MCF 10A (cell line): ENCODE measurements around the genes SPANXN1, FMR1NB, MAGEA11, MAGEA8, EOLA2 and MTM1.

DNA sequence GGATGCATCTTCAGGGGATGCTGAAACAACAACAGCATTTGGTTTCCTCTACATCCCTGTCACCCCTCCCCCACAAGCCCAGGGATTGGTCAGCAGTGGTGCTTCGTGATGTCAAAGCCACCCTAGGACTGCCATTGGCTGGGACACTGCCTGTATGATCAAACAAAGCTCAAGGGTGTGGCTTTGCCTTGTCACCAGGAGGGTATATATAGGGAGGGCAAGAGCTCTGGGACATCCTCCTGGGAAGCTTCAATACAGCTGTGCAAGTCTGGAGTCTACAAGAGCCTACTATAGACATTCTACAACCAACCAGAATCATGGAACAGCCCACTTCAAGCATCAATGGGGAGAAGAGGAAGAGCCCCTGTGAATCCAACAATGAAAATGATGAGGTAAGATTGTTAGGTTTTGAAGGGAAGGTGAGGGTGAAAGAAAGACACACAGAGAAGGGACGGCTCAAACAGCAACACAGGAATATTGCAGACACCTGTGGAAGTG lies at the start of gene SPANXN1:
SPANXN1 (plus strand) TSS at position 234 of the 498 bp plus-strand sequence.
- PRO-cap: no peak
- RRBS: no CpG with 5 or more reads among the region's 2 CpGs

DNA sequence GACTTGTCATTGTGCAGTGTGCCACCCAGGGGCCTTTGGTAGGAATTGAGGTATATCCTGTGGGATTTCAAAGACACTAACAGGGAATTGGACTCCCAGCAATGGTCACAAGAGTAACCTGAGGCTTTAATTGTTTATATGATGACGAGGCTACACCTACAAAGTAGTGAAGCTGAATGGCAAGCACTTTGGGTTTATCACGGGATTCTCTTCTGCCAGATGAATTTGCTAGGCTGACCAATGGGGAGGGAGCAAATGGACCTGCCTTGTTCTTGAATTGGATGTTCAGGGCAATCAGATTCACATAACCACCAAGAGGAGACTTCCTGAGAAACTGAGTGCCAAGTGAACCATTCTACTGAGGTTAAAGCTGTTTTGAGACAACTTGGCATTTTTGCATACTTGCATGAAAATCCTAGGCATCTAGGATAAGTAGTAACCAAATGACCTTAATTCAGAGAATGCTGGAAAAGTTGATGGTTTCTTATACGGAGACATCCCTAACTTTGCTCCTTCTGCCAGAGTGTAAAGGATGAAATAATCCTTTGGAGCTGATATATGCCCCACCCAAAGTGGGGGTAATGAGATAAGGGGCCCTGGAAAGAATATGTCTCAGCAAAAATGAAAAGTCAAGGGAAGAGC lies 27.9 kb upstream of the FMR1NB start:
- PRO-cap: no peak
- RRBS: no CpG with 5 or more reads among the region's 3 CpGs

DNA sequence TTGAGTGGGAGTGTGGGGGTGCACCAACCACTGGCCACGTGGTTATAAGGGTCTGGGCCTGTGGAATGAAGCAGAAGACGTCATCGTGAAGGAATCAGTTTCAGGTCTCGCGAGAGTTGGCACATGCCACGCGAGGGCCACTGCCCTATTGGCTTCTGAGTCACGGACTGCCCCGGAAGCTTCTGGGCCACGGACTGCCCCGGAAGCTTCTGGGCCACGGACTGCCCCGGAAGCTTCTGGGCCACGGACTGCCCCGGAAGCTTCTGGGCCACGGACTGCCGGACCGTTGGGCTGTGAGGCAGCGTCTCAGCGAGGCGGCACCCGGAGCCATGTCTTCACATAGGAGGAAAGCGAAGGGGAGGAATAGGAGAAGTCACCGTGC lies at the start of gene FMR1NB:
FMR1NB (plus strand) TSS at position 264 of the 382 bp plus-strand sequence.
- PRO-cap: no peak
- RRBS: 89% methylated on average over 6 of the region's 24 CpGs

GRCh38 chrX:148310315-148310787 lies 190.1 kb upstream of the AFF2 start:
- PRO-cap: no peak
- RRBS: no CpG with 5 or more reads among the region's 2 CpGs

GRCh38 chrX:149313896-149314467 lies 101.3 kb downstream of the ENSG00000287585 start:
- PRO-cap: no peak
- RRBS: no CpG with 5 or more reads among the region's 12 CpGs

DNA sequence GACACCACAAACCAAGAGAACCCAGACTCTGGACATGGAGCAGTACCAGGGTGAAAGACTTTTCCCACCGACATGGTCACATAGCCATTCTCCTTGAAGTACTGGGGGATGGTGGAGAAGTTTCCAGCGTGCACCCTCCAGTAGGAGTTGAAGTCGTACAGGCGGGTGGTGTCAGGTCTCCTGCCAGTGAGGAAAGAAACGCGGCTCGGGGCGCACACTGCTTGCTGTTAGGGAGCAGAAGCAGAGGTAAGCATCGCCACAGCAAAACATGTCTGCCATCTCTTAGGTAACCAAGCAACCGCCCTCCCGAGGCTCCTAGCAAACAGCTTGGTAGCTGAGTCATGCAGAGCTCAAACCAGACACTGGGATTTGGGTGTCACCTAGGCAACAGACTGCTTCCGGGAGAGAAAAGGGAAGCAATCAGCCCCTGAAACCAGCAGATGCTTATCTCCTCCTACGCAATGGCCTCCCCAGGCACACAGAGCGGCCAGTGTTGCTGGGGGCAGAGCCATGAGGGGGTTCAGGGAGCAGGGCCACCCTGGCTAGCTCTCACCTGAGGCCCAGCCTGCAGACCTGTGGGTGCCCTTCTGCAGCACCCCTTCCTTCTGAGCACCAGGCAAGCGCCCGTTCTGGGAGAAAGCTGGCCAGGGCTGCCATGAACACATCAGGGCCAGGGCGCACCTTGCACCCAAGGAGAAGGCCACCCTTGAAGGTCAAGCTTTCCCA lies 1.7 kb downstream of the IDS start:
- PRO-cap: bidirectional peak, plus-strand start at position 439 of the sequence, minus-strand start at position 326 of the sequence
- RRBS: no CpG with 5 or more reads among the region's 17 CpGs

DNA sequence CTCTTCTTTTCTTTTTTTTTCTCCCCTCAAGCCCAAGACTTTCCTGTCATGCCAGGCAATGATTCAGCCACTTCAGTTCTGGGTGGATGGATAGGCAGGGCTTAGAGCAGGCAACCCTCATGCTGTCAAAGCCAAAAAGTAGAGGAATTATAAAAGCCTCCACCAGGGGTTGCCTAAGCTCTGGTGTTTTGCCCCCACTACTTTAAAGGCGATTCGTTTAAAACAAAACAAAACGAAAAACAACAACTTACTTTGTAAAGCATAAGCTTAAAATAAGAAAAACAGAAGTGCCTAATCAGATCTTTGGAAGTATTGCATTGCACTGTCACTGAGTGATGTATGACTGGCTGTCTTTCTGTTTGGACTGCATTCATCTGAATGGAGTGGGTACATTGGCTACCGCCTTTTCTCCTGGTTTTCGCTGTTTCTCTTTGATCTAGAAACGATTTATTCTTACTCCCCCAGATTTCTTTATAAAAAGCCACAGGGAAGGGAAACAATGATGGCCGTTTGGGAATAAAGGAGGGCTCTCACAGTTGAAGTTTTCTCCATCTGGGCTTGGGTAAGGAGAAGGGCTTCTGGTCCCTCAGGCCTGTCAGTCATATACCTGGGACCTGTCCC lies 5.4 kb upstream of the IDS start:
- PRO-cap: no peak
- RRBS: no CpG with 5 or more reads among the region's 7 CpGs

GRCh38 chrX:149711809-149712239 lies at the start of gene MAGEA11:
Gene MAGEA11 (plus strand): TSS chrX:149712060.
- PRO-cap: no peak
- RRBS: no CpG with 5 or more reads among the region's 23 CpGs

GRCh38 chrX:149829218-149830095 lies 47.7 kb downstream of the MAGEA9 start:
- PRO-cap: no peak
- RRBS: no CpG with 5 or more reads among the region's 13 CpGs

GRCh38 chrX:149830096-149830866 lies 48.6 kb downstream of the MAGEA9 start:
- PRO-cap: bidirectional peak, plus-strand start at chrX:149830681, minus-strand start at chrX:149830679
- RRBS: no CpG with 5 or more reads among the region's 19 CpGs

- PRO-cap: no peak
- RRBS: no CpG with 5 or more reads among the region's 23 CpGs
These were observed at the start of gene MAGEA8 for GRCh38 chrX:149880831-149881622. Gene MAGEA8 (plus strand): TSS chrX:149881183.

- PRO-cap: bidirectional peak, plus-strand start at chrX:149938652, minus-strand start at chrX:149938474; bidirectional peak, plus-strand start at chrX:149939027, minus-strand start at chrX:149938831
- RRBS: 28% methylated on average over 11 of the region's 89 CpGs
These were observed at the start of gene EOLA2 for GRCh38 chrX:149938170-149939346. Gene EOLA2 (minus strand): TSS chrX:149938491.

GRCh38 chrX:149971678-149972292 lies 33.5 kb upstream of the EOLA2 start:
- PRO-cap: no peak
- RRBS: no CpG with 5 or more reads among the region's 4 CpGs

DNA sequence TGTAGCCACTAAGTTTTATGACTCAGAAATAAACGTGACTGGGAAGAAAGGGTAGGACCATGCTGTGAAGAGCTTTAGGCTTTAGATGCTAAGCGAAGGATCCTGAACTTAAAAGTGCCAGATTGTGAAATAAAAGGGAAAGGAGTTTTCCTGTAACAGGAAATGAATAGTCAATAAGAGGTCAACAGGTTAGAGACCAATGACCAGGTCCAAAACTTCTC lies 98.7 kb upstream of the EOLA2 start:
- PRO-cap: no peak
- RRBS: no CpG with 5 or more reads among the region's 2 CpGs

DNA sequence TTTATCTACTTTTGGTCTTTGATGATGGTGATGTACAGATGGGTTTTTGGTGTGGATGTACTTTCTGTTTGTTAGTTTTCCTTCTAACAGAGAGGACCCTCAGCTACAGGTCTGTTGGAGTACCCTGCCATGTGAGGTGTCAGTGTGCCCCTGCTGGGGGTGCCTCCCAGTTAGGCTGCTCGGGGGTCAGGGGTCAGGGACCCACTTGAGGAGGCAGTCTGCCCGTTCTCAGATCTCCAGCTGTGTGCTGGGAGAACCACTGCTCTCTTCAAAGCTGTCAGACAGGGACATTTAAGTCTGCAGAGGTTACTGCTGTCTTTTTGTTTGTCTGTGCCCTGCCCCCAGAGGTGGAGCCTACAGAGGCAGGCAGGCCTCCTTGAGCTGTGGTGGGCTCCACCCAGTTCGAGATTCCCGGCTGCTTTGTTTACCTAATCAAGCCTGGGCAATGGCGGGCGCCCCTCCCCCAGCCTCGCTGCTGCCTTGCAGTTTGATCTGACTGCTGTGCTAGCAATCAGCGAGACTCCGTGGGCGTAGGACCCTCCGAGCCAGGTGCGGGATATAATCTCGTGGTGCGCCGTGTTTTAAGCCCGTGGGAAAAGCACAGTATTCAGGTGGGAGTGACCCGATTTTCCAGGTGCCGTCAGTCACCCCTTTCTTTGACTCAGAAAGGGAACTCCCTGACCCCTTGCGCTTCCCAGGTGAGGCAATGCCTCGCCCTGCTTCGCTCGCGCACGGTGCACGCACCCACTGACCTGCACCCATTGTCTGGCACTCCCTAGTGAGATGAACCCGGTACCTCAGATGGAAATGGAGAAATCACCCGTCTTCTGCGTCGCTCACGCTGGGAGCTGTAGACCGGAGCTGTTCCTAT lies 57.7 kb downstream of the MAMLD1 start:
- PRO-cap: no peak
- RRBS: no CpG with 5 or more reads among the region's 31 CpGs

- PRO-cap: no peak
- RRBS: no CpG with 5 or more reads among the region's 8 CpGs
These were observed 62.0 kb upstream of the MTM1 start for GRCh38 chrX:150506114-150507083.

DNA sequence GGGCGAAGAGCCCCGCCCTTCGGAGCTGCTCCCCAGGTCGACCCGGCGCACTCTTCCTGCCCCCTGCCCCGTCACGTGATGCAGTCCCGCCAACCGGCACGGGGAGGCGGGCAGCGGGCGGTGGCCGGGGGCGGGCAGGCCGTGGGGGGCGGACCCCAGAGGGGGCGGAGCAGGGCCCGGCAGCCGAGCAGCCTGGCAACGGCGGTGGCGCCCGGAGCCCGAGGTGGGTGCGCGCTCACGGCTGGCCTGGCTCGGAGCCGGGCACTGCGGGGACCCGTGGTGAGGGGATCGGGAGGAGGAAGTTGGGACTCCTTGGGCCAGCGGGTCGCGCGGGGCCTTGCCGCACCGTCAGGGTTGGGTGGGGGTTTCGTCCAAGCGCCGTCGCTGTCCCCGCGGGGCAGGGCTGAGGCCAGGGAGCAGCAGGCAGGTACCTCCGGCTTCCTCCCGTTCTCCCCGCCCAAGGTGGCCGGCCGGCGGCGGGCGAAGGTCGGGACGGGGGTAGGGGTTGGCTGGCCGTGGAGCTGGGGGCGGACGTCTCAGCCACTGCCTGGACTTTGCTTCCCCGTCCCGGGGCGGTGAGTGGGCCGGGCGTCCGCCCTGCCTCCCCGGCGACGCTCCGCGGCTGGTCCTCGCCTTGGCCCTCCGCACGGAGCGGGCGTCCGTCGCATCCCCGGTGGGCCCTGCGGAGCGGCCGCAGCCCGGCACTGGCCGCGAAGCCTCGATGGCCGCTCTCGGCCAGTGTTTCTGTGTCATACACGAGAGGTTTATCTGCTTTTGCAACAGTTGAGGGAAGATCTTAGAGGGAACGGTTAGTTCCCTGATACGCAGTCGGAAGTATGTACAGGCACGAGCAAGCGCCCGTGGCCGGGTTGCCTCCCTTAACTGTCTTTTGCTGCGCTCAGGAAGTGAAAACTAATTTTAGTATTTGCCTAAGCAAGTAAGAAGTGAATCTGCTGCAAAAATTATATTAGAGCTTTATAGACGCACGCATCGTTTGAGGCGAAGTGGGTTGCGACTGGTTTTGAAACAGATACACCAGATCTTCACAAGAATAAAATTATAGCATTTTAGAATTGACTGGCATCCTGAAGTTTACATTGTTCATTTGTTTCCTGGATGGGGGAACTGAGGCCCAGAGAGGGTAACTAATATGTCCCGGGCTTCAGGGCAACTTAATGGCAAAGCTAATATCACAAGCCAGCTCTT lies at the start of gene MTM1:
MTM1 (plus strand) TSS at position 182 of the 1,206 bp plus-strand sequence.
- PRO-cap: bidirectional peak, plus-strand start at position 198 of the sequence, minus-strand start outside the sequence; bidirectional peak, plus-strand start at position 779 of the sequence, minus-strand start at position 733 of the sequence
- RRBS: 21% methylated on average over 38 of the region's 102 CpGs

DNA sequence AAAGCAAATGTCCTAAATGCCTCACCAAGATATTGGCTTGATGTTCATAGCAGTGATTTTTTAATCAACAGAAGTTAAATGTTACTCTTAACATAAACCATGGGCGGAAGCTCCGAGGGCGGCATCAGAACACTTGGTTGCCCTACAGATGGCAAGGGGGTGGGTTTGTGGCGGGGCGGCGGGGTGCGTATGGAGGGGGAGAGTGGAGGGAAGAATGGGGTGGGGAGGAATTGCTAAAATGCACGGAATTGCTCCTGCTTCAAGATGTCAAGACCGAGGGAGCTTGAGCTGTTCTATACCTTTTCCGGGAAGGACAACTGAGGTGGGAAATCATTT lies 480 bp upstream of the MTMR1 start:
- PRO-cap: no peak
- RRBS: 80% methylated on average over 1 of the region's 10 CpGs

DNA sequence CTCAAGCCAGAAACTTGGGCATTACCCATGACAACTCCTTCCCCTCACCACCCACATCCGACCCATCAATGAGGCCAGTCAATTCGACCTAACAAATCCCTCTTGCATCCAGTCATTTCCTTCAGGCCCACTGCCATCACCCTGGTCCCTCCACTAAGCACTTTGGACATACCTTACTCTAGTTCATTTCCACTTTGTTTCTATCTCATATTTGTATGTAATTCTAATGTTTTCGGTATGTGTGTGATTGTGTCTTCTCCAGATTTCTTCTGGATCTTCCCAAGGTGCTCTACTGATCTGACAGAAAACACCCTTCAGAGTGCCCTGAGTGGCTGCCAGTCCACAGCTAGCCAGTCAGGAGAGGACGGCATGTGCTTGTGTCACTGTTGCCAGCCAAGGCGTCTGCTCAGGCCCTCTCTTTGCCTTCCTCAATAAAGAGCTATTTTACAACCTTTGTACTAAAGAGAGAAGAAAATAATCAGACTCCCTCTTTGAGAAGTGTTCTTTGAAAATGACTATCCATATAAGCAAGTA lies 29.1 kb downstream of the CD99L2 start:
- PRO-cap: no peak
- RRBS: no CpG with 5 or more reads among the region's 5 CpGs

GRCh38 chrX:151082300-151082910 lies 94.0 kb upstream of the GPR50 start:
- PRO-cap: unidirectional peak, minus-strand start at chrX:151082474
- RRBS: no CpG with 5 or more reads among the region's 35 CpGs